ENCODE measurements around a stretch of chr6.

DNA sequence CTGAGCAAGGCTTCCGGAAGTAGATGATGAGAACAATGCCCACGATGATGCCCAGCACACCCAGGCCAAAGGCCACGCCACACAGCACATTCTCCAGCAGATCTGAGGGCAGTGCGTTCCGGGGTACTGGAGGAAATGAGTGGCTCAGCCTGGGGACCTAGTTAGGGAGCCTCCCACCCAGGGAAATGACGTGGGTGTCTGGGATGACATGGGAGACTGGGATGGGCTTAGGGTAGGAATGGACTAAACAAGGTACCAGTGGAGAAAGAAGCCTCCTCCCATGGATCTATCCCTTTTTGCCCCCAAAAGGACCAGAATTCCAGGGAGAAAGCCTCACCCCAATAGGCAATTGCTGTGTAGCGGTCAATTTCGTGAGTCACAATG lies 3.6 kb downstream of the HLA-DMA start:
- PRO-cap = no peak

- PRO-cap = bidirectional peak, plus-strand start at chr6:32971799, minus-strand start at chr6:32971642; bidirectional peak, plus-strand start at chr6:32972202, minus-strand start at chr6:32972081
Observed at GRCh38 chr6:32971295-32972108, 3.1 kb downstream of the BRD2 start.

DNA sequence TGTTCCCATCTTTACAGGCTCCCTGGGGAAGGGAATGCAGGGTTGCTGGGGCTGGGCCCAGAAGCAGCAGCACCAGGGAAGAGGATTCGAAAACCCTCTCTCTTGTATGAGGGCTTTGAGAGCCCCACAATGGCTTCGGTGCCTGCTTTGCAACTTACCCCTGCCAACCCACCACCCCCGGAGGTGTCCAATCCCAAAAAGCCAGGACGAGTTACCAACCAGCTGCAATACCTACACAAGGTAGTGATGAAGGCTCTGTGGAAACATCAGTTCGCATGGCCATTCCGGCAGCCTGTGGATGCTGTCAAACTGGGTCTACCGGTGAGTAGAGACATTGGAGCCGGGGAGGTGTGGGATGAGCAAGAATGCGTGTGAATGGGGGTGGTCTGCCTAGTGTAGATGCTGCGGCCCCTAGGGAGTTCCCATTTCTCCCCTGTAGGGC lies 6.1 kb downstream of the BRD2 start:
- PRO-cap = no peak

DNA sequence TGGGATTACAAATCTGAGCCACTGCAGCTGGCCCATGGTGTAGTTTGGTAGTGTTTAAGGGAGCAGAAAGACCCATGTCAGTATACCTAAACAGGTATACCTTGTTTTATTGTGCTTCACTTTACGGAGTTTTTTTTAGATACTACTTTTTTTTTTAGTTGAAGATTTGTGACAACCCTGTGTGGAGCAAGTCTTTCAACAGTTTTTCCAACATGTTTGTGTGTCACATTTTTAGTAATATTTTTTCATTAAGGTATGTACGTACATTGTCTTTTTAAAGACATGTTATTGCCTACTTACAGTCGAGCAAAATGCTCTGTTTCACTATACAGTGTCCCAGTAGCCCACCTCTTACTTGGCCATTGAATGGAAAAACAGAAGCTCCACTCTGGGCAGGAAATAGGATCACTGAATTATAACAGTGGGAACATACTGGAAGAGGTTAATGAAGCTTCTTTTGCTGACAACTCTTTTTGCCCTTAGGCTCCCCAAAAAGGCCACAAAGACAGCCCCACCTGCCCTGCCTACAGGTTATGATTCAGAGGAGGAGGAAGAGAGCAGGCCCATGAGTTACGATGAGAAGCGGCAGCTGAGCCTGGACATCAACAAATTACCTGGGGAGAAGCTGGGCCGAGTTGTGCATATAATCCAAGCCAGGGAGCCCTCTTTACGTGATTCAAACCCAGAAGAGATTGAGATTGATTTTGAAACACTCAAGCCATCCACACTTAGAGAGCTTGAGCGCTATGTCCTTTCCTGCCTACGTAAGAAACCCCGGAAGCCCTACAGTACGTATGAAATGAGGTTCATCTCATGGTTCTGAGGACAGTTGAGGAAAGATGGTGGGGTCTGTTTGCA lies 11.2 kb downstream of the BRD2 start:
- PRO-cap = unidirectional peak, plus-strand start at position 540 of the sequence

GRCh38 chr6:33061934-33062365 lies 13.8 kb upstream of the HLA-DPB1 start:
- PRO-cap = no peak

DNA sequence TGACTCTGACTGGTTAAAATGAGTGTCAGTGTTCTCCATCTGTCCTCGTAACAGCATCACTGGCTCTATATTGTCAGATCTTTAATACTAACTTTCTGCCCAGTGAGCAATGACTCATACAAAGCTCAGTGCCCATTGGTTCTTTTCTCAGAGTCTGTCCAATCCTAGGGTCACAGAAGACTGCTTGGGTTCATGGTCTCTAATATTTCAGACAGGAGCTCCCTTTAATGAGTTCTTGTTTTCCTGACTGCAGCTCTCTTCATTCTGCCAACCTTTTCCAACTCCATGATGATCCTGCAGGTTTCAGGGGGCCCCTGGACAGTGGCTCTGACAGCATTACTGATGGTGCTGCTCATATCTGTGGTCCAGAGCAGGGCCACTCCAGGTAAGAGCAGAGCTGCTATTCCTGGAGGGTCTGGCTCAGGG lies 36.5 kb downstream of the HLA-DPB1 start:
- PRO-cap = unidirectional peak, plus-strand start at position 227 of the sequence

DNA sequence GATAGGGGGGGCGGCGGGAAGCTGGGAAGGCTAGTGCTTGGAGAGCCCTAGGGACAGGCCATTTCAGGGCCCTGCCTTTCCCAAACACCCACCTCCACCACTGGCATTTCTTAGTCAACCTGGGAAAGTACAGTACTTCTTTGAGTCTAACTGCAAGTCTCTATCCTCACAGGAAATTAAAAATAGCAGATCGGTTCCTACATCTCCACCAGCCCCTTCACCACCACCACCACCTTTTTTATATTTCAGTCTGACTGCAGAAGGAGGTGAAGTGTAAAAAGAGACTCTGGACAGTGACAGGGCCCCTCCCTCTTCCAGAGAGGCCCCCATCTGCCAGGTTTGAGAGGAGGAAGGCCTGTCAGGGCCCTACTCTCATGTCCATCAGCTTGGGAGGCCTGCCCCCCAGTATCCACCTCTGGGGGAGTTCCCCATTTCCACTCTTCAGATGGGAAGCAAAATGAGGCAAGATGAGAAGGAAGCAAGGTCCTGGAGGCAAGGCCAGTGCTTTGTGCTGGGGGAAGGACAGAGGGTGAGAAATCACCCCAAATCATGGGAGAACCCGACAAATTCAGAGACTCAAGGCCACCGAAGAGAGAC lies 1.7 kb upstream of the COL11A2 start:
- PRO-cap = no peak

GRCh38 chr6:33197615-33197960 lies 2.9 kb downstream of the RXRB start:
- PRO-cap = no peak

DNA sequence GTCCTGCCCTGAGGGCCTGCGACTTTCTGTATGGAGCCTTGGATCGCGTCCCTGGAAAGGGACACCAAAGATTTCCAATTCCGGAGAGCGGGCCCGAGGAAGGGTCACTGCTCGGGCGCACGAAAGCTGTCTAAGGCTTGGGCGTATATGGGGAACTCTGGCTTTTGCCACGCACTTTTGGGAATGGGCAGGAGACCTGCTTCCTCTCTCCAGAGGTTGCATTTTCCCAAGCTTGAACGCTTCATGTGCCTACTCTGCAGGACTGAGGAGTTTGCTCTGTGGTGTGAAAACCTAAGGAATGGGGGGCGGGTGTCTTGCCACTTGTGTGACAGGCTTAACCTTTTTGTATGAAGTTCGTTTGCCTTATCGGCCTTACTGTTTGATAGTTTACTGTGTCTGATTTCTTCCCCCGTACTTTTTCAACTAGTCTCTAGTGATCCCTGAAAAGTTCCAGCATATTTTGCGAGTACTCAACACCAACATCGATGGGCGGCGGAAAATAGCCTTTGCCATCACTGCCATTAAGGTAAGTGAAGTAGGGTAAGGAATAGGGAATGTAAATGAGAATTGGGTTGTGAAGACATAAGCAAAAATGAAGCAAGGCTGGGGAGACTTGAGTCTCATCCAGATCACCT lies 443 bp downstream of the RPS18 start:
- PRO-cap = no peak

DNA sequence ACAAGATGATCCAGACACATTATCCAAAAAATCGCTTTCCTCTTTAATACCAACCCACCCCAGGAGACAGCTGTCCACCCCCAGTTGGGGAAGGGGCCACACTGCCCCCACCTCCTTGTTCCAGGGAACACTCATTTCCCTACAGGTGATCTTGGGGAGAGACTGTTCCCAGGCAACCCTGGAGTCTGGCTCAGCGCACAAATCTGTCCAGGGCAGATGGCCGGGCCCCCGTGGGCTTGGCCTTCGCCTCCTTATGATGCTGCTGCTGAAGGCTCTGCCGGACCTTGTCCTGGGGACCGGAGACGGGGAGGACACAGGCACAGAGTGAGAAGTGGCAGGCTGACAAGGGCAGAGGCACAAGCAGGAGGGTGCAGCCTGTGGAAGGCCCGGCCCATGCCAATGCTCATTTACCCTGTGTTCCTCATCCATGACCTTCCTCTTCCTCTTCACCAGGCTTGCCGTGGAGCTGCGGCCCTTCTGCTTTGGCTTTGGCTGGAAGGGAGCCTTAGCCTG lies 2.2 kb downstream of the B3GALT4 start:
- PRO-cap = no peak

DNA sequence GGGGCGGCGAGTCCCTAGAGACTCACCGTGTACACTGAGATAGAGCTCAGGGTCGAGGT lies 381 bp downstream of the TAPBP start:
- PRO-cap = no peak

GRCh38 chr6:33319981-33321111 lies 2.4 kb downstream of the DAXX start:
- PRO-cap = no peak

GRCh38 chr6:33414142-33415487 lies 3.3 kb downstream of the CUTA start:
- PRO-cap = no peak

DNA sequence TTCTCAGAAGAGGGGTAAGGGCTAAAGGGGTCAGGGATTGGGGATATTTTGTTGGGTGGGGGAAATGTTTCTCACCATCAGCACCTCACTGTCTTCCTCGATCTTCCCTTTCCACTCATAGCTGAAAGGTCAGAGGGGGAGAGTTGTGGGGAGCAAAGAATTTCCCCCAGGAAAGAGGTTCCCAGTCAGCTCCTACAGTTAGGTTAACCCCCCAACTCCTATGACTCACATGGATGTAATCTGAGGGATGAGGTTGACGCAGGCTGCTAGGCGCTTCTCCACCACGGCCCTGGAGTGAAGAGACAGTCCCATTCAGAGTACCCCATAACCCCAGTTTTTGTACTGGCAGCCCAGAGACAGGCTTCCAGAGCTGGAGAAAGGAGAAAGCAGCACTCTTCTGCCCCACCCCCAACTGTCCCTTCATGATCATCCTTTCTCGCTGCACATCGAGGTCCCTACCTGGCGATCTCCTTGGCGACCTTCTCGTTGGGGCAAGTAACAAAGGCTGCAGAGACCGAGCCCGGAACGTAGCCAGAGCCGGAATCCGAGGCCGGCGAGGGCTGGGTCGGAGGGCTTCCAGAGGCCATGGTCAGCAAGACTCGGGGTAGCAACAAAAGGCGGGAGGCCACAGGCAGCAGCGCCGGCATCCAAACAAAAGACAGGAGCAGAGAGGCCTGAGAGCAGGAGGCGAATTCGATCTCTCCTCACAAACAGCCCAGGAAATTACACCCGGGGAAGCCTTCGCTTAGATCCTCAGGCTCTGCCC lies 702 bp downstream of the CUTA start:
- PRO-cap = no peak

- PRO-cap = no peak
Observed at GRCh38 chr6:33423318-33423741, 3.5 kb downstream of the SYNGAP1 start.

- PRO-cap = no peak
Observed at GRCh38 chr6:33431783-33432541, 12.1 kb downstream of the SYNGAP1 start.

DNA sequence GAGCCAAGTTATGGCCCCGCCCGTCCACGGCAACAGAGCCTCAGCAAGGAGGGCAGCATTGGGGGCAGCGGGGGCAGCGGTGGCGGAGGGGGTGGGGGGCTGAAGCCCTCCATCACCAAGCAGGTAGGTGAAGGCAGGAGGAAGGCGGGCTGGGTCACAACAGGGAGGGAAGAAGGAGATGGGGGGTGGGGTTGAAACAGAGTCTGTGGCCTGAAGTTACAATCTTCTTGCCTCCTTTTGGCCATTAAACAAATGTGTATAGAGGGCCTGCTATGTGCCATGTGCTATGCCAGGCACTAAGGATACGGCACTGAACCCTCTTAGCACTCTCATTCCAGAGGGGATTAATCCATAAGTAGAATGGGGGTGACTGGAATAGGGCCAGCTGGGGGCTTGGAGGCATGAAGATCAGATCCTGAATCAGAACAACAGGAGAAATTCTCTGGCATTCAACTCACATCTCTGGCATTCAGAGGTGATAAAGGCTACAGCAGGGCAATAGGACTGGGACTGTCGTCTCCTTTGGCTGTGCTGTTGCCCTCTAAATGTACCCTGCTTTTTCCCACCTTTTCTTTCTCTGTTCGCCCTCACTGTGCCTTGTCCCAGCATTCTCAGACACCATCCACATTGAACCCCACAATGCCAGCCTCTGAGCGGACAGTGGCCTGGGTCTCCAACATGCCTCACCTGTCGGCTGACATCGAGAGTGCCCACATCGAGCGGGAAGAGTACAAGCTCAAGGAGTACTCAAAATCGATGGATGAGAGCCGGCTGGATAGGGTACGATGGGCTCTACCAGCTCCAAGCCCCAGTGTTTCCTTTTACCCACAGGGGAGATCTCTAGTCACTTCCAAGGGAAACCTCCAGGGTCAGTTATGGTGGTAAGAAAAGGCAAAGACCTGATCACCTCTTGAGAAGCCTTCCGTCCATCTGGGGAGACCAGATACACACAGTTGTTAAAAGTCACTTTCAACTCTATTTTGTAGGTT lies 10.2 kb upstream of the ZBTB9 start:
- PRO-cap = no peak

DNA sequence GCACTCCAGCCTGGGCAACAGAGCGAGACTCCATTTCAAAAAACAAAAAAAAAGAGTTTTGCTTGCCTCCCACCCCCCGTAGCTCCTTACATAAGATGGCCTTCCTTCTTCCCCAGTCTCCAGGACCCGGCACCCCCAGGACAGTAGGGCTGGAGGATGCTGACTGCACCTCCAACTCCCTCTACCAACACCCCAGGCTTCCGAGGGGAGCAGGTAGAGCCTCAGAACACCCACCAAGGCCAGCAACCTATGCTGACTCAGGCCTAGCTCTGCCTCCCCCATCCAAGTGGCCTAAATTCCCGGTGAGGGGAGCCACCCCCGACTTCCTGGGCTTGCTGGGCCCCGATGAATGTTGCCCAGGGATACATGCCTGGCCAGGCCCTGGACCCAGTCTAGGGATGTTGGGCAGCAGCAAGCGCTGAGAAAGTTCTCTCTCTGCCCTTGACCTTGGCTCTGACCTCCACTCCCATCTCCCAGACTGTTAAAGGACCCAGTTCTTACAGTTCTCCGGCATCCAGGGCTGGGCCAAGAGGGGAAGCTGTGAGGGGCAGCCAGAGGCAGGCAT lies 685 bp downstream of the BAK1 start:
- PRO-cap = no peak

GRCh38 chr6:33589463-33589900 lies 9.4 kb upstream of the BAK1 start:
- PRO-cap = no peak

- PRO-cap = no peak
Observed at GRCh38 chr6:33683016-33683553, 28.4 kb downstream of the UQCC2 start.

All from sciatic nerve (tissue), 1 donor.